Thyroid gland (tissue), 7 donors: ENCODE results near the genes CYS1 and E2F6.

- PRO-cap, 2 experiments, result no peak in any of the 2 experiments
- RAMPAGE, long total RNA, 5 experiments, result no peak in any of the 5 experiments
Measured at GRCh38 chr2:10056982-10058269, 14.1 kb downstream of the KLF11 start.

GRCh38 chr2:10079859-10080428, at the start of gene CYS1:
Gene CYS1 (minus strand): TSS chr2:10080411.
- PRO-cap, 2 experiments, result peak in 1 of 2 experiments; most common plus-strand start chr2:10080319 (in 1); most common minus-strand start chr2:10080239 (in 1)
- RAMPAGE, long total RNA, 5 experiments, result no peak in any of the 5 experiments

DNA sequence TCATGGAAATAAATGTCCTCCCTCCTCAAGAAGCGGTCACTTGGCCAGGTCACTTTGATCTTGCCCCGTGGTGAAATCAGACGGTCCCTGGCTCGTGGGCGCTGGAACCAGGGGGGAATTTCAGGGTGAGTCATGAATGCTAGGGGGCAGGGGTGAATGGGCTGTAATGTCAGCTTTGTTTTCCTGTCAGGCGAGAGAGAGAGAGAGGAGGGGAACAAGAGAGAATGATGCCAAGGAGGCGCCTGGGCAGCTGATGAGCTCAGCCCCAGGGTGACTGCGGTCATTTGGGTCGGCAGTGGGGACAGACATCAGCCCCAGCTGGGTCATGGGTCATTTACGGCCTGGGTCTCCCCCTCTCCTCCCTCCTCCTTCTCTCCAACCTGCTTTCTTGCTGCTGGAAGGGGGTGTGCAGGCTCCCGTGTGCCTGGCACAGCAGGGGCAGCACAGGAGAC, 47.8 kb downstream of the RRM2 start:
- PRO-cap, 2 experiments, result no peak in any of the 2 experiments
- RAMPAGE, long total RNA, 5 experiments, result no peak in any of the 5 experiments

- PRO-cap, 2 experiments, result no peak in any of the 2 experiments
- RAMPAGE, long total RNA, 5 experiments, result no peak in any of the 5 experiments
Measured at GRCh38 chr2:10225918-10226501, 76.7 kb upstream of the HPCAL1 start.

GRCh38 chr2:10269935-10270602, 32.6 kb upstream of the HPCAL1 start:
- PRO-cap, 2 experiments, result no peak in any of the 2 experiments
- RAMPAGE, long total RNA, 5 experiments, result no peak in any of the 5 experiments

DNA sequence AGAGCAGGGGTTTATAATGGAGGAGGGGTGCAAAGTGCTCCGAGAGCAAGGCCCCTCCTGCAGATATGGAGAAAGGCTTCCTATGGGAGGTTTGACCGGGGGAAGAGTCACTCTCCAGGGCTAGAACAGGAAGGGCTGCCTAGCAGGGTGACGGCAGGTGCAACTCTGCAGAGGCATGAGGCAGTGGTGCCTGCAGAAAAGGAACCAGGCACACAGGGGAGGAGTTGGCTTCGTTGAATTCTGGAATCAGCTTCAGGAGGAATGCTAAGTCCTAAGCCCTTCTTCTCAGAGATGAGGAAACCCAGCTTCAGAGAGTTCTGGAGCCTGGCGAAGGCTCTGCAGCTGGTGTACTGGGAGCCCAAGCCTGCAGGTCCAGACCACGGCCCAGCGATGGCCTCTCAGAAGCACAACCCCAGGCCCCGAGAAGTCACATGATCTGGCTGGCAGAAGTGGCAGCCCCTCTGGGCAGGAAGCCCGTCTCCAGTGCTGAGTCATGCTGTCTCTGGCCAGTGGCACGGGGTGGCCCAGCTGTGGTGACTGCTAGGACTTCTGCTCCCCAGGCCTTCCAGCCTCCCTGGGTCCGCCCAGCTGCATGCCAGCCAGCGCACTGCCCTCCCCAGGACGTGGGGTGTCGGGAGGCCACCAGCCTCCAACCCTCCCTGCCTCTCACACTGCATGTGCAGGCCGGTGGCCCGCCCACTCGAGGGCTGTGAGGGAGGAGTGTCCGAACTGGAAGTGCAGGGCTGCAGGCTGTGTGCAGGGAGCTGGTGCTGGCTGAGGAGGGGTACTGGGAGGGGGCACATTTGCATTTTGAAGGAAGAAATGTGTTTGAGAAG, 17.3 kb upstream of the HPCAL1 start:
- PRO-cap, 2 experiments, result peak in 2 of 2 experiments; most common plus-strand start position 509 of the sequence (in 2); most common minus-strand start position 386 of the sequence (in 1)
- RAMPAGE, long total RNA, 5 experiments, result no peak in any of the 5 experiments

GRCh38 chr2:10304453-10304882, 1.8 kb downstream of the HPCAL1 start:
- PRO-cap, 2 experiments, result no peak in any of the 2 experiments
- RAMPAGE, long total RNA, 5 experiments, result no peak in any of the 5 experiments

GRCh38 chr2:10378165-10378701, 69.9 kb downstream of the ODC1 start:
- PRO-cap, 2 experiments, result no peak in any of the 2 experiments
- RAMPAGE, long total RNA, 5 experiments, result no peak in any of the 5 experiments

- PRO-cap, 2 experiments, result no peak in any of the 2 experiments
- RAMPAGE, long total RNA, 5 experiments, result no peak in any of the 5 experiments
Measured at GRCh38 chr2:10431799-10432185, 16.3 kb downstream of the ODC1 start.

- PRO-cap, 2 experiments, result peak in 1 of 2 experiments; most common plus-strand start chr2:10585265 (in 1); most common minus-strand start chr2:10584920 (in 1)
- RAMPAGE, long total RNA, 5 experiments, result no peak in any of the 5 experiments
Measured at GRCh38 chr2:10584672-10585425, 104.9 kb downstream of the NOL10 start.

- PRO-cap, 2 experiments, result no peak in any of the 2 experiments
- RAMPAGE, long total RNA, 5 experiments, result no peak in any of the 5 experiments
Measured at GRCh38 chr2:10588741-10589977, 100.6 kb downstream of the NOL10 start.

DNA sequence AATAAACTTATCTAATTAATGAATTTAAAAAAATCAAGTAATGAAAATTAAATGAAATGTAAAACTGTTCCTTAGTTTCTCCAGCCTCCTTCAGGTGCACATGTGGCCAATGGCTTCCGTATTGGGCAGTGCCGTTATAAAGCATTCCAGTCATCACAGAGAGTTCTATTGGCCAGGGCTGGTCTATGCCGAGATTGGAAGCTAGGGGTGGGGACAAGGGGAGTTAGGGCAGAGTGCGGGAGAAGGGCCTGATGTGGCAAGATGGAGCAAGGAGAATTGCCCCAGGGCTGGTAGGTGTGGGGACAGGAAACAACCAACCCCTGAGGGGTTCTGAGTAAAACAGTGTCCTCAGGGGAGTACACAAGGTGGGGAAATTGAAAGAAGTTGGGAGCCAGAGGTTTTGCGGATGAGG, 9.3 kb upstream of the ATP6V1C2 start:
- PRO-cap, 2 experiments, result no peak in any of the 2 experiments
- RAMPAGE, long total RNA, 5 experiments, result no peak in any of the 5 experiments

- PRO-cap, 2 experiments, result no peak in any of the 2 experiments
- RAMPAGE, long total RNA, 5 experiments, result no peak in any of the 5 experiments
Measured at GRCh38 chr2:10774344-10775351, 37.9 kb downstream of the PDIA6 start.

- PRO-cap, 2 experiments, result no peak in any of the 2 experiments
- RAMPAGE, long total RNA, 5 experiments, result no peak in any of the 5 experiments
Measured at GRCh38 chr2:10788813-10789056, 23.9 kb downstream of the PDIA6 start.

- PRO-cap, 2 experiments, result no peak in any of the 2 experiments
- RAMPAGE, long total RNA, 5 experiments, result no peak in any of the 5 experiments
Measured at GRCh38 chr2:10864485-10864864, 47.3 kb upstream of the KCNF1 start.

- PRO-cap, 2 experiments, result no peak in any of the 2 experiments
- RAMPAGE, long total RNA, 5 experiments, result no peak in any of the 5 experiments
Measured at GRCh38 chr2:11024268-11024539, 108.7 kb upstream of the C2orf50 start.

DNA sequence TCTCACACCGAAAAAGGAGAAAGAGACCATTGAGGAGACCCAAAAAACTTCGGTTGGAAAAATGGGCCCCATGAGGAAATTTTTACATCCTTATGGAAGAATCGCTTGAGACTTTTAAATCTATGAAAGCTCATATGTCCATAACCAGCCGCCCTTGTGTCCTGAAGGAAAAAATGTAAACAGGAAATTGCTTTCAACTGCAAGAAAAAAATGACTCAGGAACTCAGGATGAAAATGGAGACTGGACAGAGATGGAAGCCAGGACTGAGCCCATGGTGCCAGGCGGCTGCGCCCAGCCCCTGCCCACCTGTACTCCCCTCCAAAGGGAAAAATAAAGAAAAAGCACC, 59.2 kb upstream of the C2orf50 start:
- PRO-cap, 2 experiments, result no peak in any of the 2 experiments
- RAMPAGE, long total RNA, 5 experiments, result no peak in any of the 5 experiments

GRCh38 chr2:11286324-11286879, 58.0 kb downstream of the ROCK2 start:
- PRO-cap, 2 experiments, result no peak in any of the 2 experiments
- RAMPAGE, long total RNA, 5 experiments, result no peak in any of the 5 experiments

DNA sequence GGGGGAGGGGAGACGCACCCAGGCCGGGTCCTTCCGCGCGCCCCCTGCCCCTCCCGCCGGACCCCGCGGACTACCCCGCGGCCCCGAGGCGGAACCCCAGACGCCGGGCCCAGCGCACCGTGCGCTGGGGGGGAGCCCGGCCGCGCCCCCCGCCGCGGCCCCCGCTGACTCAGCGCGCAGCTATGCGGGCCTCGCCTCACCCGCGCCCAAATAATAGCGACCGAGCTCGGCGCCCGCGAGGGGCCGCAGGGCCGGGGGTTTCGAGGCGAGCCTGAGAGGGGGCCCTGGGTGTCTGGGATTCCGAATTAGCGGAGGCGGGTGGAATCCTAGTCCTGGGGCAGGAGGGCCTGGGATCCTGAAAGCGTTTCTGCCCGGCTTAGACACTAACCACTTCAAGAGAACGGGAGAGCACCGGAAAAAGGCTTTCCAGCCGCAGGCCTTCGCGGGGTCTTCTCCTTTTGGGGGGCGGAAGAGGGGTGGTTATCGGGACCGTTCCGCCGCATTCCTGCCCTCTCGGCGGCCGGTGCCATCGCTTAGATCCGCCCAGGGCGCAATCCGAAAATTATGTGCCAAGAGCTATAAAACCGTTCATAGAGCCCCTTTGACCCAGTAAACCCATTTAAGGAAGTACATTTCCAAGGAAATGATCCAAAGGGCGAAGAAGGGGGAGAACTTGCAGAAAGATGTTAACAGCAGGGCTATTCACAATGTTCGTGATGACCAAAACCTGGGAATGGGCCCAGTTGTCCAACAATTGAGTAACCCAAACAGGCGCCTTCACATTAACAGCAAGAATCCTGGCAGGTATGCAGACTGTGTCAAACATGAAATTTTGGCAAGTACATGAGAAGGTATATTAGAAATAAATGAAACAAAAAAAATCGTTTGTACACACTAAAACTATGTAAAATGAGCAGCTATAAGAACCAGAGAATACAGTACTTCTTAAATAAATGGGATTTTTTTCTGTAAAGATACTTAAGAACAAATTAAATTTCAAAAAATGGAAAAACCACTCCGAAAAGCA, 763 bp upstream of the ROCK2 start:
- PRO-cap, 2 experiments, result peak in 2 of 2 experiments; most common plus-strand start position 403 of the sequence (in 1); most common minus-strand start position 445 of the sequence (in 2)
- RAMPAGE, long total RNA, 5 experiments, result no peak in any of the 5 experiments

DNA sequence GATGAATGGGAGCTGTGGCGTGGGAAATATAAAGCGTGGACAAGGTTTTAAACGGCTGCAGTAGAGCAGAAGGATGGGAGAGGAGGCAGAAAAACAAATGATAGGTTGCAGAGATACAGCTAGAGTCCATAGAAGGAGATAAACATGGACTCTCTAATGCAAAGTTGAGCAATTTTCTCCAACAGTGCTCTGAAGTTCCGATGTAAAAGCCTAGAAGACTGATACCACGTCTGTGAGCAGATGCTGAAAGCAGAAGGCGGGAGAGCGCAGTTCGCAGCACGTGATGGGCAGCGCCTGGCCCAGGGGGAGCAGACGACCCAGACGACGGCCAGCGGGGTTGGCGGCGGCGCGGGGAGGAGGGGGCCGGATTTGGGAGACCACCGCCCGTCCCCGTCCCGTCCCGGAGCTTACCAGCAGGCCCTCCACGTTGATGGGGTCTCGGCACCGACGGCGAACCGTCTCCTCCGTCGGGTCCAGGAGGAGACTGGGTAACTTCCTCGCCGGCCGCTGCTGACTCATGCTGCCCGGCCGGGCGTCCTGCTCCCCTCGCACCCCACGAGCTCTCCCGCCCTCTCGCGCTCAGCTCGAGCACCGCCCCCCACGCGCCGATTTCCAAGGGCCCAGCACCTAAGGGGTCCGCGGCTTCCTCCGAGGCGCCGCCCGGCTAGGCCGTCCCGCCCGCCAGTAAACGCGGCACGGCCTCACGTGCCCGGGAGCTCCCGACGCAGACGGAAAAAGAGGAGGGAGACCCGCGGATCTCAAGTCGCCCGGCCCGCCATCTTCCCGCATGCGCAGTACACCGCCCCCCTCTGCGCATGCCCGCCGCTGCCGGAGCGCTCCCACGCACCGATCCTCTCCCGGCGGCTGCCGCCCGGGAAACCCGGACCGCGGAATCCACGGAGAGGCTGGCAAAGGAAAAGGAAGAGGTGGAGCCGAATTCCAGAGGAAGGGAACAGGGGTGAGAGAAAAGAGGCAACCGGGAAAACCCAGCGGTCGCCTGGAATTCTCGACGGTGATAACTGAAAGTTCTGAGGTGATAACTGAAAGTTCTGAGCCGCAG, at the start of gene E2F6:
Gene E2F6 (minus strand): TSS at position 801 of the 1,060 bp plus-strand sequence.
- PRO-cap, 2 experiments, result peak in 2 of 2 experiments; most common plus-strand start position 320 of the sequence (in 1); most common minus-strand start position 798 of the sequence (in 2)
- RAMPAGE, long total RNA, 5 experiments, result start-site peak on the minus strand in 4 of 5 experiments, centred at positions 508 to 791 of the sequence, 19 to 533 reads per replicate